Left lung (tissue), 1 donor: ENCODE measurements around a stretch of chr3.

DNA sequence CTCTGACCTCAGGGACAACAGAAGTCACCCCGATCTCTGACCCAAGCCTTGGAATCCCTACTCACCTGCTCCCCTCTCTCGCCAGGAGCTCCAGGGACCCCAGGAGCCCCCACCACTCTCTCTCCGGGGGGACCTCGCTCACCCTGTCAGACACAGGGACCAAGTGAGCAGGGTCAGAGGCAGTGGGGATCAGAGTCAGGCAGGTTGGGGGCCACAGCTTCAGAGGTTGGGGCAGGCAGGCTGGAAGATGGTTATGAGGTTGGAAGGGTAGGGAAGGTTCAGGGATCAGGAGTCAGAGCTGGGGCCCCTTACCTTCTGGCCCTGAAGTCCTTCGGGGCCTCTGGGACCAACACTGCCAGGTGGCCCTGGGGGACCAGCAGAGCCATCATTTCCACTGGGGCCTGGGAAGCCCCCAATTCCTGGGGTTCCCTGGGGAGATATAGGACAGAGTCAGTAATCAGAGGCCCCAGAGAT is 3.1 kb upstream of the UCN2 start:
- PRO-cap = no peak

GRCh38 chr3:48594336-48594759 is 781 bp downstream of the COL7A1 start:
- PRO-cap = no peak

- PRO-cap = no peak
Observed at GRCh38 chr3:48655365-48655968, 7.2 kb downstream of the CELSR3 start.

GRCh38 chr3:48687101-48687629 is 1.4 kb upstream of the NCKIPSD start:
- PRO-cap = no peak

DNA sequence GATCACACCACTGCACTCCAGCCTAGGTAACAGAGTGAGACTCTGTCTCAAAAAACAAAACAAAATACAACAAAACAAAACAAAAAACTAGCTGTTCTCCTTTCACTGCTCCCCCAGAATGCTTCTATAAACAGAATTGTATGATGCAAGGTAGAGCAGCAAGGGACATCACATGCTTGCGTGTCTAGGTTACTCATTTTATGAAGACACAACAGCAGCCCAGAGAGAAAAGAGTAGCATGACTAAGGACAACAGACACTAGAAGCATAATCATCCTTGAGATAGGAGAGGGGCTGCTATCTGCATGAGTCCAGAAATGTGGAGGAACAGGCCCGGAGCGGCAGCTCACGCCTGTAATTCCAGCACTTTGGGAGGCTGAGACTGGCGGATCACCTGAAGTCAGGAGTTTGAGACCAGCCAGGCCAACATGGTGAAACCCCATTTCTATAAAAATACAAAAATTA is 25.2 kb upstream of the IP6K2 start:
- PRO-cap = no peak

- PRO-cap = no peak
Observed at GRCh38 chr3:48747239-48748562, 30.7 kb upstream of the IP6K2 start.

DNA sequence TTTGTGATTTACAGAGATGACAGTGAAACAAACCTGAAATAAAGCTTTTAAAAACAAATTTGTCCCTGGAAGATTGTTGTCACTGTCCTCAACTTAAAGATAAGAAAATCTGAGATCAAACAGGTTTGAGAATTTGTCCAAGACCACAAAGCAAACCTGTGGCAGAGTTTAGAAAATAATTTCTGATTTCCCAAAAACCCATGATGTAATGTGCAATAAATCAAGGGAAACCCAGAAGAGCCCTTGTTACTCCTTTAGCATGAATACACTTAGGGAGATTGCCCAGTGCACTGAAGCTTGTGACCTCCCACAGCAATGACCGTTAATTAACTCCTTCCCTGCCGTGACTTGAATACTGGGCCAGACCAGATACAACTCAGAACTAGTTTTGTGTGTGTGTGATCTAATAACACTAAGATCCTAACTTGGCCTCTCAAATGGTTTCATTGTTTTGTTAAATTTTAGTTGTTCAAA is 2.6 kb downstream of the PRKAR2A start:
- PRO-cap = no peak

GRCh38 chr3:48848068-48848817 is 569 bp upstream of the PRKAR2A start:
- PRO-cap = no peak

DNA sequence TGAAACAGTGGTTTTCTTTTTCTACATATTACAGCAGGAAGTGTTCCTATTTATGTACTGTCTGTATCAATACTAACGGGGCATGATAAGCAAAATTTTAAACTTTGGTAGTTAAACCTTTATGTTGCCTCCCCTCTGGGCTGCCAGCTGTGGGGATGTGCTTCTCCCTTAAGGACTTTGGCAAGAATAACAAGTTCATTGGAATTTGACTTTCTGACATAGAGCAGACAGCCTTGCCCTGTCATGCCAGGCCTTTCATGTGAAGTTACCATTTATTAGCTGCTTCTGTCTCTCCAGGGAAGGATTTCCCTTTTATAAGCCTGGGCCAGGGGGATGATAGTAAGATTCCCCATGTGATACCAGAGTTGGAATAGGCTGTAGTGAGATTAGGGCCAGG is 8.3 kb downstream of the ARIH2 start:
- PRO-cap = no peak

DNA sequence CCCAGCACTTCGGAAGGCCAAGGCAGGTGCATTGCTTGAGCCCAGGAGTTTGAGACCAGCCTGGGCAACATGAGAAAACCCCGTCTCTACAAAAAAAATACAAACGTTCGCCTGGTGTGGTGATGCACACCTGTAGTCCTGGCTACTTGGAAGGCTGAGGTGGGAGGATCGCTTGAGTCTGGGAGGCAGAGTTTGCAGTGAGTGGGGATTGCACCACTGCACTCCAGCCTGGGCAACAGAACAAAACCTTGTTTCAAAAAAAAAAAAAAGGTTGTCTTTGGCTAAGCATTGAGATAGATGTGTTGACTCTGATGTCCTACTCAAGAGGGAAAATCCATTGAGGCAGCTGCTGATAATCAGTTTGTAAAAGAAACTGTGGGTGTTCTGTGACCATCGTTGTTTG is 9.0 kb upstream of the P4HTM start:
- PRO-cap = unidirectional peak, plus-strand start at position 191 of the sequence

- PRO-cap = no peak
Observed at GRCh38 chr3:49006468-49006878, 718 bp upstream of the WDR6 start.

GRCh38 chr3:49032618-49033055 is 3.4 kb upstream of the IMPDH2 start:
- PRO-cap = no peak

DNA sequence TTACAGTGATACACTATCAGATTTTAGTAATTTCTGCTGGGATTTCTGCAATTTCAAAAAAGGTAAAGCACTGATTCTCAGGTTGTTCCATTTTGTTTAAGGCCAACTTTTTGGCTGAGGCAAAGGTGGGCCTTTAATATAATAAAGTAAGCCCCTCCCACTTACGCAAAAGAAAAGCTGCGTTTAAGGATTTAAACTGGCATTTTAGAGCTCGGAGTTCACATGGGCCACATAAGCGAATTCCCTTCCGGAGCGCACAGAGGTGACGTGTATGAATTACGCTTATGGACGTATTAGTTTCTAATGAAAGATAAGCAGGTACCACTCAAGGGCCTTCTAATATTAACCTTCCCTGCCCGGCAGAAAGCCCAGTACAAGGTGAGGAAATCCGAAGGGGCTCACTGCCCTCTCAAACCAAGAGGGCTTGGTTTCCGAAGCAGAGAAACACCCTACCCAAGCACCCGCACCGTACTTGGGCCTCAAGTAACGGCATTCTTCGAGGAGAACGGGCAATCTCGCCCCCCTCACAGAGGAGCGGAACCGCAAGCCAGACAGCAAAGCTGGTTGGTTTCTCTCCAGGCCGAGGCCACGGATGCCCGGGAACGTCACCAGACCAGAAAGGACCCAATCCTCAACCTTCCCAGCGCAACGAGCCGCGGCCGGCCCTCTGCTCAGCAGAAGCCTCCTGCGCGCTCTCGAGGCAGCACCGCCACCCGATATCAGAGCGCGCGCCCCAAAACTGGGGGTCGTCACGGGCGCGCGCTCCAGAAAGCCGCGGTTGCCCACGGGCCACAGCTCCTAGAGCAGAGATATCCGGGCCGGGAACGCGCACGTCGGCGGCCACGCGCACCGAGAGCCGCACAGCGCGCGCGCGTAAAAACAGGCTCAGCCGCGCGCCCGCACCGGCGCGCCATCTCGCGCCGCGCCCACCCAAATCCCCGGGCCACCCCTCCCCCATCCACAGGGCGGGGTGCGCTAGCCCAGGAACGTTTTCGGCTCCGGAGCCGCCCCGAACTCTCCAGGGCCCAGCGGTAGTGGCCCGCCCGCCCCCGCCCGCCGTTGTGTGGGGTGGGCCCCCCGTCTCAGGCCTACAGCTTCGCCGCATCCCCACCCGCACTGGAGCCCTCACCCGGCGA is 720 bp downstream of the QRICH1 start:
- PRO-cap = unidirectional peak, plus-strand start at position 211 of the sequence; bidirectional peak, plus-strand start at position 866 of the sequence, minus-strand start at position 826 of the sequence

GRCh38 chr3:49114126-49114596 is 6.5 kb downstream of the USP19 start:
- PRO-cap = no peak

GRCh38 chr3:49270936-49271459 is 6.0 kb downstream of the C3orf62 start:
- PRO-cap = no peak

GRCh38 chr3:49533593-49534209 is 20.6 kb upstream of the BSN start:
- PRO-cap = no peak

DNA sequence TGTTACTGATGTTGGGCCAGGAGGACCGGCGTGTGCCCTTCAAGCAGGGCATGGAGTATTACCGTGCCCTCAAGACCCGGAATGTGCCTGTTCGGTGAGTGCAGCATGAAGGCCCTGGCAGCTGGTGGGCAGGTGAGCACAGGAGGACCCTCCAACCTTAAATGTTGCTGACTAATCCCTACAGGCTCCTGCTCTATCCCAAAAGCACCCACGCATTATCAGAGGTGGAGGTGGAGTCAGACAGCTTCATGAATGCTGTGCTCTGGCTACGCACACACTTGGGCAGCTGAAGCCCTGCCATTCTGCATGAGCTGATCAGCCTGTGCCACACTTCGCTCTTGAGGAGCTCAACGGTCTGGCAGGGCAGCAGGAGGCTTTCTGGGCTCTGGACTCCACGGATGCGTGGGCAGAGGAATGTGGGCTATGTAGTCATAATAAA is 6.2 kb downstream of the MST1 start:
- PRO-cap = no peak

DNA sequence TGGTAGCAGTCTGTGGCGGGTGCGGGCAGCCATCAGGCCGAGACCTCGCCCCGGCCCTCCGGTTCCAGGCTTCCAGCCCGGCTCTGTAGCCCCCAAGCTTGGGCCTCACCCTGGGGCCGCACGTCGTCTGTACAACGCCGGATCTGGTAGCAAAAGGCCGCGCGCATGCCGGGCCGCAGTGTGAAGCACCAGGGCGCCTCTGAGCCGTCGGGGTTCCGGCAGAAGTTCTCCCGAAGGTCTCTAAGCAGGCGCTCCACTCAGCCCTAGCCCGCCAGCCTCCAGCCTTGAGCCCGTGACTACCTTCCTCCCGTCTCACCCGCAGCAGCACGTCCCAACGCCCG is 3.4 kb downstream of the MST1 start:
- PRO-cap = no peak

- PRO-cap = bidirectional peak, plus-strand start at chr3:49686574, minus-strand start at chr3:49686556
Observed at GRCh38 chr3:49686294-49686653, 3.0 kb downstream of the MST1 start.

- PRO-cap = bidirectional peak, plus-strand start at chr3:49802798, minus-strand start at chr3:49802712
Observed at GRCh38 chr3:49802623-49802777, 561 bp upstream of the INKA1 start.